Placental epithelial cell (primary cell): ENCODE measurements around a stretch of chr2.

- CAGE, long polyA plus RNA = no peak
Observed at GRCh38 chr2:27716928-27717456, 53.3 kb downstream of the SLC4A1AP start.

GRCh38 chr2:27730216-27730755 lies 41.2 kb upstream of the MRPL33 start:
- CAGE, long polyA plus RNA = no peak

DNA sequence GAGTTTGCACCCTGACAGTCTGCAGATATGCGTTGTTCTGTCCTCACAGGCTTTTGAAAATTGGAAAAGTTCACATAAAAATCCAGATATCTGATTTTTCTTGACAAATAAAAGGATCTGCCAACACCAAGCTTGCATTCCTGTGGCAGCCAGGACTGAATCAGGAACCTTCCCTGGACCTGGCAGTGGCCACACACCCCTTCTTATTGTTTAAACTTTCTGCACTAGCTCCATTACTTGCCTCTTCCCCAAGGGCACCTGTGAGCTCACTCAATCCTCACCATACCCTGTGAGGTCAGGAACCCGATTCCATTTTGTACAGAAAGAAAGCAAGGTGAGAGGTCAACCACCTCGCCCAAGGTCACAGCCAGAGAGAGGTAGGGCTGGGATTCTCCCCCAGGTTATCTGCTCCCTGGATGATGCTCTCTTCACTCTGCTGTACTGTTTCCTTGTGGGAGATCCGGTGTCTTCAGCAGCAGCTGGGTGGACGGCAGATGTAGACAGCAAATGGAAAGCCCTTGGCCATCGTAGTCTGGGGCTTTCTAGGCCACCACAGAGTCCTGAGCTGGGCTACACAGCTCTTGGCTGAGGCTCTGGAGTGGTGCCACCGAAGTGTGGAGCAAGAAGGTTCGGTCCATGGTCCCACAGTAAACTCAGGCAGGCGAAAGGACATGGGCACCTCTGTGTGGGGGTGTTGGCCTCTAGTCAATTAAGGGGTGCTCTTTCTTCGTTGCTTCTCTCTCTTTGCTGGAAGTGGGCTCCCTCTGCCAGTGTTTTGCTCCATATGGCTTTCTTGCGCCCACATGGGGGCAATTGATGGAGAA lies 34.9 kb upstream of the MRPL33 start:
- CAGE, long polyA plus RNA = no peak

GRCh38 chr2:28080802-28081502 lies 190.4 kb downstream of the BABAM2 start:
- CAGE, long polyA plus RNA = no peak

DNA sequence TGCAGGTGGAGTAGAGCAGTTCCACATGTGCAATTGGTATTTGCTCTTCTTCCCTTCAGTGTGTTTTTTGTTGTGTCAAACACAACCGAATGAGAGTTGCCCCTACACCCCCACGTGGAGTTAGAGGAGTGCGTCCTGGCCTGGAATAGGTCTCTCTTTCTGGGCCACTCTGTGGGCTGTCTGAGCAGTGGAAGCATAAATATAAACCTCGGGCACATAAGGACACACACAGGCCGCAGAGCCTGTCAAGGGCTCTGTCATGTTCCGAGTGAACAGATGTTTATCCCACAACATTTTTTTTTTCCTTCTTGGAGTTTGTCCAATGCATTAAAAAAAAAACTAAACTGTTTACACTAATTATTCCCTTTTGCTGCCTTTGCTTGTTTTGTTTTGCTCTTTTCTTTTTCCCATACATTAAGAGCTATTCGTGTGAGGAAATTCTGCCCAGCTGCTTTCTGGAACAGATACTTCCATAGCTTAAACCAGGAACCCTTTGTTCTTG lies 228.4 kb upstream of the FOSL2 start:
- CAGE, long polyA plus RNA = no peak

DNA sequence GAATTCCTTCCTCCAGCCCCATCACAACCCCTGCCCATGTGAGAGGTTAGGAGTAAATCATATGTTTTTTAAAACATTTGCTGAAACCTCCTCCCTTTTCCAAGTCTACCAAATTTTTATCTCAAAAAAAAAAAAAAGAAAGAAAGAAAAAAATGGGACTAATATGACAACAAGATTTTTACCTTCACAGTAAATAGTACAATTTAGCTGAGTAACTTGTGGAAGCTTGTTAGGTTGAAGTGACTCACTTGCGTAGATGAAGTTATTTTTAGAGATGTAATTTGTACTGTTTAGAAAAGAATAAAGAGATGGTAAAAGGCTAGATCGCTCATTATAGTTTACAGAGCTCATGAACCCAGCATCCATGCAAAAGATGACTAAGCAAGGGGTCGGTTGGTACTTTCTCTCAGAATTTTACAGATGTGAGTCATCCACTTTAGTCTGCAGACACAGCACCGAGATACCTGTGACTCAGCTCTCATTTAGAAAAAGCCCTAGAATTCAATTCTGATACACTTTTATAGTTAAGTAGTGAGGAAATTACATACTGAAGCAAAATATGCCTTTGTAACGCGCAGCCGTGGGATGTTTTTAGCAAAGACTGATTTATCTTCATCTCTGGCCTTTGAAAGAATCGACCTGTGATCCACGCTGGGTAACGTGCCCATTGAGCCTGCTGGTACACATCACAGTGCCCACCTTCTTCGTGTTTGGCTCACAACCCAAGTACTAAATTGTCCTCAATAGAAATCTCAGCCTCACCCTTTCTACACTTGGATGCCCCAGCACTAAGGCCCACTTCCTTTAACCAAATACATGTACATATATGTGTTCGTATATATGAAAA lies 116.5 kb upstream of the FOSL2 start:
- CAGE, long polyA plus RNA = no peak

DNA sequence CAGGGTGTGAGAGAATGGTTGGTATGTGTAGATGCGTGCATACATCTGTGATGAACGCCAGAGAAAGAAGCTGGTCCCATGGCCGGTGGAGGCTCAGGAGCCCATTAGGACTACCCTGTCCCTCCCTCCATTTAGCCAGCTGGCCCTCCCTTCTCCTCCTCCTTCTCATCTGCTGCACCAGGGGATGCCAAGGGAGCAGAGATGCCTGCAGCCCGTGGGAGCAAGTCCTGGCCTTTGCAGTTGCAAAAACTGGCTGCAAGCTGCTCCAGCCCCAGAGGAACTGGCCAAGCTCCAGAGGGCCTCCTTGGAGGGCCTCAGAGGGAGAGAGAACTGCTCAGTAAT lies 65.6 kb upstream of the FOSL2 start:
- CAGE, long polyA plus RNA = no peak

GRCh38 chr2:28328492-28328709 lies 64.3 kb upstream of the FOSL2 start:
- CAGE, long polyA plus RNA = no peak

GRCh38 chr2:28342180-28343429 lies 50.1 kb upstream of the FOSL2 start:
- CAGE, long polyA plus RNA = no peak

GRCh38 chr2:28376945-28377683 lies 15.5 kb upstream of the FOSL2 start:
- CAGE, long polyA plus RNA = no peak

DNA sequence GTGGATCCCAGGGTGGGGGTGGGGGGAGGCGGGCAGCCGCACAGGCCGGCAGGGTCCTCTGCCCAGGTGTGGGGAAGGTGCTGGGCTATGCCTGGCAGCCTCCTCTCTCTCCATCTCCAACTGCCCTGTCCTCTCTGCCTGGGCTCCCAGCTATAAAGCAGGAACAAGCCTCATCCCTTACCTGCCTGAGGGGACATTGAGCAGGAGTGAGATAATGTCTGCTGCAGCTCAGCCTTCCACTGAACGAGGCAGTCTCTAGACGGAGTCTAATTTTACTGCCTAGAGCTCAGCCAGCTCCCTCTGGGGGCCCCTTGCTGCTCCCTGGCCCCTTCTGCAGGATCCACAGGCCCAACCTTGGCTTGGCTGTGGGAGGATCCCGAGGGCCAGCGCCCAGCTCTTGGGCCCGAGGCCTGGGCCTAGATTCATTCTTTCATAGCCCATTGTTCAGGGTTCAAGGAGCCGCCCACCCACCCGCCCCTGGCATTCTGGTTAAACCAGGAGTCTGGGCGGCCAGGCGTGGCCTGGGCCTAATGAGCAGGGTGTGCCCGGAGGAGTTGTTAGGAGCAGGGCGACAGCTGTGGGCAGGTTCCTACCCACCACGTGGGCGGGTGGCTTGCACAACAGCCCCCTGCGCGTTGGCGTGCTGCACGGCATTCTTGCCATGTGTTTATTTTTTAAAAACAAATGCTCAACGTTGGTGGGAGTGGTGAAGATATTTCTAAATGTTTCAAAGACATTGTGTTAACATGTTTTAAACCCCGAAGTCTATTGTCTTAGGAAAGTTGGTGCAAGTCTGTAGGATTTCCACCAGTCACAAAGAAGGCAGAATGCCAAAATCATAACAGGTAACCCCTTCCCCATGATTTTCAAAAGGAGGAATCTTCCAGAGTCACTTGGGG lies 44.7 kb downstream of the FOSL2 start:
- CAGE, long polyA plus RNA = no peak

DNA sequence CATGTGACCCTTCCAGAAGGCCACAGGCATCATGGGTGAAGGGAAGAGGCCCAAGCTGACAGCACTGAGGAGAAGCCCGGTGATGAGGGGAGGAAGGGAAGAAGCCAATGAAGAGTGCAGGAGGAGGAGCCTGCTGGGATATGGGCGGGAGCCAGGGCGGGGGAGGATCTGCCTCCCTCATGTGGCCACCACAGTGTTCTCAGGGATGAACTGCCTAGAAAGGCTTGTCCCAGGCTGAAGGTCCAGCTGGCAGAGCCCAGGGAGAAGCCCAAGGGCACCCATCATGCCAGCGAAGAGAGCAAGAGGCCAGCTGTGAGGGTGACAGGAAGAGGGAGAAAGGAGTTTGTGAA lies 24.6 kb upstream of the PLB1 start:
- CAGE, long polyA plus RNA = no peak

DNA sequence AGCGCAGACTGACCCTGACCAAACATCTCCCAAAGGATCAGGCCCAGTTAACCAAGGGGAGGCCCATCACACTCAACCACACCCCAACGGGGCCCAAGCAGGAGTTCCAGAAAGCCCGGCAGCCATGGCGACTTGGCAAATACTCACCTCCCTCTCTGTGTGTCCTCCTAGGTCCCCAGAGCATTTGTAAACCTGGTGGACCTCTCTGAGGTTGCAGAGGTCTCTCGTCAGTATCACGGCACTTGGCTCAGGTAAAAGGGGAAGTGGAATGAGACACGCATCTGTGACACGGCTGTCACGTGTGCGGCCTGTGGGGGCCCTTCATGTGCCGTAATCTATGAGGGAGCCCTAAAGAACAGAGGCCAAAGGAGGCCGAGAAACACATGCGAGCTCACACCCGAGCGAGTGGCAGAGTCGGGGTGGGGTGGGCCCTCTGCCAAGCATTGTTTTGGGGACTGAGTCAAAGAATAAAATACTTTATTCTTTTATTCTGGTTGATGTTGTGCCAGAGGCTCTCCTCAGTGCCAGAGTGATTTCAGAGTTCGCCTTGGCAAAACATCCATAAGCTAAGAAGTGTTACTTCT lies 43.2 kb downstream of the PLB1 start:
- CAGE, long polyA plus RNA = no peak

GRCh38 chr2:28600218-28600812 lies 104.5 kb downstream of the PLB1 start:
- CAGE, long polyA plus RNA = no peak

GRCh38 chr2:28603341-28603708 lies 107.5 kb downstream of the PLB1 start:
- CAGE, long polyA plus RNA = no peak

GRCh38 chr2:28639830-28640309 lies 111.8 kb upstream of the PPP1CB start:
- CAGE, long polyA plus RNA = no peak

- CAGE, long polyA plus RNA = no peak
Observed at GRCh38 chr2:28661449-28661875, 90.2 kb upstream of the PPP1CB start.

- CAGE, long polyA plus RNA = no peak
Observed at GRCh38 chr2:28750455-28751372, 916 bp upstream of the PPP1CB start.

GRCh38 chr2:28924132-28924948 lies 29.9 kb downstream of the WDR43 start:
- CAGE, long polyA plus RNA = no peak

- CAGE, long polyA plus RNA = no peak
Observed at GRCh38 chr2:28981959-28982487, 925 bp downstream of the TOGARAM2 start.